A673 (cell line): Measurements from ENCODE around the gene MTFR2.

GRCh38 chr6:134632913-134633653, 315.2 kb upstream of the SGK1 start:
- PRO-cap, result no peak

DNA sequence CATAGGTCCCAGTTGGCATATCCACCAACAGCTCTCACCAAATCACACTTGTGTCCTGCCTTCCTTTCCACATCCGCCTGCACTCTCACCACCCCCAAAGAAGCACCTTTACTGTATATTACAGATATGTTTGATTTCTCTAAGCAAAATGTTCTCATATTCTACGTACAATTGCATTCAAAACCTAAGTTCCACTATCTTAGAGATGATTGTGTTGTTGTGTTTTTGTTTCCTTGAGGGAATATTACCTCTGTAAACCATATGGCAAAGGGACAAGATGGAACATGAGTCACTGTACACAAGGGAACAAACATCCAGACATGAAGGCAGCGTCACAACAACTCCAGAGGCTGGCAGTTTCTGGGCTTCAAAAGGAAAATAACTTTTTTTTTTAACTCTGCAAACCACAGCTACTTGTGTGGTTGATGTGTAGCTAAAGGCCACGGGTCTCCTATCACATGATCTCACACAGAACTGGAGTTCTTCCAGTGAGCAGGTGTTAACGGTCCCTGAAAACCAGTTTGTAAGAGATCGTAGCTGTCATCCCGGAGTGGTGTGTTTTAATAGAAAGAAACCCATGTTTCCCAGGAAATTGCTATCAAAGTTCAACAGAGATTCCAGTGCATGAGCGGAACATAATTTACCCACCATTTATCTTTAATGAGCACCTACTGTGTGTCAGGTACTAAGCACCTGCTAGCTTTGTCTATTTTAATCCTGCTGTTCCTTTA, 33.1 kb upstream of the HBS1L start:
- PRO-cap, result no peak

DNA sequence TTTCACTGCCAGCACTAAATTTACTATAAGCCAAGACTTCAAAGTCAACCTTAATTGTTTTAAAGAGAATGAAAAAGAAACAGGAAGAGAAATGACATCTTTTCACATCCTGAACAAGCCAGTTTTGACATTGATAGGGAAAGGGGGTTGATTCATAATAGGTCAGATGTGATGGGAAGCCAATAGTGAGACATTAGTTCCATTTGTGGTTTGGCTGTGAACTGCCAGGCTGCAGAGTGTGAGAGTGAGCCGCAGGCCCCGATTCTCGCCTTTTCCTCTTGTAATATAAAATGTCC, 52.6 kb upstream of the MYB start:
- PRO-cap, result no peak

- PRO-cap, result no peak
These were observed 2.6 kb downstream of the MYB start for GRCh38 chr6:135183375-135184399.

DNA sequence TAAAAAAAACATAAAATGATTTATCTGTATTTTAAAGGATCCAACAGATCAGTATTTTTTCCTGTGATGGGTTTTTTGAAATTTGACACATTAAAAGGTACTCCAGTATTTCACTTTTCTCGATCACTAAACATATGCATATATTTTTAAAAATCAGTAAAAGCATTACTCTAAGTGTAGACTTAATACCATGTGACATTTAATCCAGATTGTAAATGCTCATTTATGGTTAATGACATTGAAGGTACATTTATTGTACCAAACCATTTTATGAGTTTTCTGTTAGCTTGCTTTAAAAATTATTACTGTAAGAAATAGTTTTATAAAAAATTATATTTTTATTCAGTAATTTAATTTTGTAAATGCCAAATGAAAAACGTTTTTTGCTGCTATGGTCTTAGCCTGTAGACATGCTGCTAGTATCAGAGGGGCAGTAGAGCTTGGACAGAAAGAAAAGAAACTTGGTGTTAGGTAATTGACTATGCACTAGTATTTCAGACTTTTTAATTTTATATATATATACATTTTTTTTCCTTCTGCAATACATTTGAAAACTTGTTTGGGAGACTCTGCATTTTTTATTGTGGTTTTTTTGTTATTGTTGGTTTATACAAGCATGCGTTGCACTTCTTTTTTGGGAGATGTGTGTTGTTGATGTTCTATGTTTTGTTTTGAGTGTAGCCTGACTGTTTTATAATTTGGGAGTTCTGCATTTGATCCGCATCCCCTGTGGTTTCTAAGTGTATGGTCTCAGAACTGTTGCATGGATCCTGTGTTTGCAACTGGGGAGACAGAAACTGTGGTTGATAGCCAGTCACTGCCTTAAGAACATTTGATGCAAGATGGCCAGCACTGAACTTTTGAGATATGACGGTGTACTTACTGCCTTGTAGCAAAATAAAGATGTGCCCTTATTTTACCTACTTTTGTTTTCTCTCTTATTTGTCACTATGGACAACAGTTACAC, 37.4 kb downstream of the MYB start:
- PRO-cap, result no peak

GRCh38 chr6:135250671-135251321, 69.7 kb downstream of the MYB start:
- PRO-cap, result no peak

GRCh38 chr6:135357947-135358499, 139.5 kb downstream of the AHI1 start:
- PRO-cap, result no peak

DNA sequence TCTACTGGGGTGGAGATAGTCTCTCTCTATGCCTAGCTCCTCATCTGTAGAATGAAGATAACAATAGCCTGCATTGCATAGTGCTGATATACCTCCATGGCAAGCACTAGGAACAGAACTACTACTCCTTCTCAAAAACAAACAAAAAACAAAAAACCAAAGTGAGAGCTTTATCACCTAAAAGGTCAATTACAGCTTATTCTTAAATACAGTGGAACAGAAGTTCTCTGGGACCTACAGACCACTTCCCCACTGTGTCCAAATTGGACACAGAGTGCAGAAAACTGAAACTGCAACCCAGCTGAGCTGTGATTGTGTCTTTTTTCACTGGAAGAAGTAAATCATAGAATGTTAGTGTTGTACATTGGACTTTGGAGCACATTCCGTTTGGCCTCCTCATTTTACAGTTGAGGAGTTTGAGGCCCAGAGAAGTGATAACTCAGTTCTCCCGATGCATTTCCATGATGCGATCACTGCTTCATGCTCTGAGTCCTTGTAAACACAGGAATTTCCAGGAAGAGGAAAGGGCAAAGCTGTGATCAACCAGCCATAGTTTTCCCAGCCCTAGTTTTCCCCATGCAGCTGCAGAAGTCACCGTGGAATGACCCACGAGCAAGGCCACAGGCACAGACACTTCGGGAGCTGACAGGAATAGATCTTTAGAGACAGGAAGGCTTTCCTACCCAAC, 23.2 kb downstream of the MTFR2 start:
- PRO-cap, result no peak

DNA sequence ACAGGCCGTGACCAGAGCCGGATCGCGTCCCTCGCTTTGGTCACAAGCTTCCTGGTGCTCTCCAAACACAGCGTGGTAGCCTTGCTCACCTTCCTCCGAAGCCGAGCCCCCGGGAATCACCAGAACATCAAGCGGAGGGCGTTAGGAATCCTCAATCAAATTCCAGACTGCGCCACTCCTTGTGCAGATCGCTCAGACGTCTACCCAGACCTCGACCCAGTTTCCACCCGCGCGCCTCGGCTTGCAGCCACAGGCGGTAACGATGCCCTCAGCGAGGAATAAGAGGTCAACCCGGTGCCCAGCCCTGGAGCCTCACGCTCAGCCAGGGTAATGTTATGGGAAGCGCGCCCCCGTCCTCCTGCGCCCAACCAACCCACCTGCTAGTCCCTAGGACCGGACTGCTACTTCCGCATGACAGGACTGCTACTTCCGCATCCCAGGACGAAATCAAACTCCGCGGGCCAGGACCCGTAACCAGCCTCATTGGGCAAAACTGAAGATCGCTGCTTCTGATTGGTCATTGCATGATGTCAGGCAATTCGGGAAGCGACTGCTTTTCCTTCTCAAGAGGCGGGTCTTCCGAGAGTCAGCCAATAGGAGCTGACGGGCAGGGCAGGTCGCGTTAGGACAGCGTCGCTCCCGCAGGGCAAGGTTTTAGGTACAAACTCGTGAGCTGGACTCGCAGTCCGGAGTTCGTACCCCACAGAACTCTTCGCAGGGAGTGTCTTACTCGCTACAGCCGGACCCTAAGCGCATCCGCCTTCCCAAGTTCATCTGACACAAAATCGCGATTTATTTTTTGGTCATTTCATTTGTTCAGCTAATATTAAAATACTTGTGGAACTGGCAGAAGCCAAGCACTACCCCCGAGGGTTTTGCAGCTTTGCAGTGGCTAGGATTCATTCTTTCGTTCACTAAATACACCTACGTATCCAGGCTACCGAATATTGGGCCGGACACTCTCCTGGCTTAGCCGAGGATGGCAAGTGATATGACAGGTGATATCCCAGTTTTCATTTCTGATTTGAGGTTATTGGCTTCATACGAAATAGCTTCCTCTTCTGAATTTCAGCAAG, at the start of gene MTFR2:
MTFR2 (minus strand) TSS at position 425 of the 1,076 bp plus-strand sequence.
- PRO-cap, result bidirectional peak, plus-strand start at position 684 of the sequence, minus-strand start at position 403 of the sequence

DNA sequence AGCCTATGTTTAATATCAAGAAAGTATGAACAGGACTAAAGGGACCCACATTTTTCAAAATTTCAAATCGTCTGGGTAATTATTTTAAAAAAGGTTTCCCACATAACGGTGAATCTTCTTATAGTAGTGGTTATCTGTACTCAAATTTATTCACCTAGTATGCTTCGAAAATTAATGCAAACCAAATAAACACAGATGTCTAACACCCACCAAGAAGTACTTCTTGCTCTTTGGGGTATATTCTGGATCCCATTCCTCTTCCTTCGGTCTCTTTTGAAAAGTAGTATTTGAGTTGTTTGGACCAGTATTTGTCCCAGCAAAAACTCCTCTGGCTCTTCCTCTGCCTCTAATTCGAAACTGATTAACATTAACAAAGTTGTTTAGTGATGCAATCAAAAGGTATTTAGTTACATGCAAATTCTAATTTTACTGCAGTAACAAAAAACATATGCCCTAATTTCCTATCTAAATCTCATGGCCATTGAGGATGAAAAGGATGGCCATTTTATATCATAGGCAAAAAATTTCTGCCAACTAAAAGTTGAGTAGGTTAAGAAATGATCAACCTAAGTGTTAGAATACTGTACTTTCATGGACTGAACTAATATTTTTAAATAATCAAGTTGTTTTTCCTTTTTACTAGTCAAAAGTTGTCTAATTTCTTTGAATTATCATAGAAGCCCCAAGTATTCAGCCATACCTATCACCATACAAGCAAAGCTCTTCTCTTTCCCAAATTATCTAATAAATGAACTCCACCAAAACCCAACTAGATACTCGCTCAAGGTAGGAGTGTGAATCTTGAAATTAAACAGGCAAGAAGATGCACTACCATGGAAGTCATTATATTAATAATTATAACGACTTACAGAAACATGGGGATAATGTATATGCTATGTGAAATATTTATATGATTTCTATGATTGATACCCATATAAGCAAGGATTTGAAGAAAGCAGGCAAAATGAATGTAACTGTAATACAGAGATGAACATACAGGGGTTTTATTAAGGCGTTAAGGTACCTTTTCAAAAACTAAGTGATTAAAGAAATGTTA, 17.0 kb upstream of the MTFR2 start:
- PRO-cap, result no peak

DNA sequence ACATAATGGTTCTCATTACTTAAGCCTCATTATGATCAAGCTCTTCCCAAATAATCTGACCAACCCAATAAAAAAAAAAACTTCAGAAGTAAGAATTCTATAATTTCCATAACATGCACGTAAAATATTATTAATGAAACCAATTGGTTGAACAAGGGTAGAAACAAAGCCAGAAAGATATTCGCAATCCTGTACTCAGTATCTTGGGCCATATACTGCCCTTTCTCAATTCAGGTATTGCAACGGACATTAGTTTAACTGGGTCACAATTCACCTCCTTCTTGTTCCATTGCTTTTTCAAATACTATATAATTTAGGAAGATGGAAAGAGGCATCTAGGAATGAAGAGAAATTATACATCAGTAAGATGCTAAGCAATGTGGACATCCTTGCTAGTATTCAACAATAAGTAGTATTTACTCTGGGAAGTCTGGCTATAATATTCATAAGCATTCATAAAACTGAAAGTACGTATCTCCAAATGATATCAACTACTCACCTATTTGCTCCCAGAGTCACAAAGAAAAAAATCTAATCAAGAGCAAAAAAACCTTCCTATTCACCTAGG, 19.5 kb downstream of the BCLAF1 start:
- PRO-cap, result no peak

GRCh38 chr6:136289521-136289731, 220 bp downstream of the BCLAF1 start:
- PRO-cap, result no peak

- PRO-cap, result no peak
These were observed 3.7 kb downstream of the MAP7 start for GRCh38 chr6:136546425-136547026.

GRCh38 chr6:136639300-136640054, 89.3 kb upstream of the MAP7 start:
- PRO-cap, result no peak

- PRO-cap, result no peak
These were observed 52.2 kb downstream of the MAP3K5 start for GRCh38 chr6:136739797-136740801.

GRCh38 chr6:136760876-136761304, 31.4 kb downstream of the MAP3K5 start:
- PRO-cap, result no peak

GRCh38 chr6:136773509-136773834, 18.8 kb downstream of the MAP3K5 start:
- PRO-cap, result no peak

- PRO-cap, result no peak
These were observed 7.1 kb downstream of the MAP3K5 start for GRCh38 chr6:136784912-136785837.

GRCh38 chr6:136793431-136793987, 1.2 kb upstream of the MAP3K5 start:
- PRO-cap, result no peak

GRCh38 chr6:137216651-137217747, 2.2 kb downstream of the IFNGR1 start:
- PRO-cap, result no peak